K562 (cell line): ENCODE measurements around the gene RSKR.

DNA sequence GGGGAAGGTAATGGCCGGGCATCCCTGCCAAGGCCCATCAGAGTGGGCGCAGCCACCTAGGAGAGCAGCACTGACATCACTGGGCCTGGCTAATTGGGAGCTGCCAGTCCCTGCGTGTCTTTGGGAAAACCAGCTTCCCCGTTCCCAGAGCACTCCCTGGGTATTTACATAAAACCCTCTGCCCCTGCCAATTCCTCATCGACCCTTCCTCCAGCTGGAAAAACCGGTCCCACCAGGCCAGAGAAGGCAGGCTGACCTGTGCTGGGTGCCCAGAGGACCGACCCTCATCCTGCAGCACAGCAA is 8.3 kb upstream of the FOXN1 start:
- RAMPAGE, long total RNA: no peak
- RRBS: no CpG with 5 or more reads among the region's 7 CpGs
PRO-cap:
- standard: no peak
- CoPRO, capped RNA only, 2 experiments: no peak in any of the 2 experiments
- CoPRO, capped and uncapped RNA, 2 experiments: no peak in any of the 2 experiments
- CoPRO, uncapped RNA only, 2 experiments: no peak in any of the 2 experiments
CAGE:
- cytosol, long polyA plus RNA: no peak
- long polyA plus RNA: no peak
- nucleolus, long total RNA: no peak
- nucleus, long polyA plus RNA: no peak

GRCh38 chr17:28532887-28533752 is 19.3 kb downstream of the UNC119 start:
- RAMPAGE, long total RNA: no peak
- RRBS: no CpG with 5 or more reads among the region's 18 CpGs
PRO-cap:
- standard: no peak
- CoPRO, capped RNA only, 2 experiments: no peak in any of the 2 experiments
- CoPRO, capped and uncapped RNA, 2 experiments: no peak in any of the 2 experiments
- CoPRO, uncapped RNA only, 2 experiments: no peak in any of the 2 experiments
CAGE:
- cytosol, long polyA plus RNA: no peak
- long polyA plus RNA: no peak
- nucleolus, long total RNA: no peak
- nucleus, long polyA plus RNA: no peak

- RAMPAGE, long total RNA: no peak
- RRBS: 2% methylated on average over 12 of the region's 53 CpGs
PRO-cap:
- standard: bidirectional peak, plus-strand start at chr17:28599760, minus-strand start at chr17:28599752; bidirectional peak, plus-strand start at chr17:28599987, minus-strand start at chr17:28599931
- CoPRO, capped RNA only, 2 experiments: peak in 2 of 2 experiments; most common plus-strand start chr17:28599736 (in 1); most common minus-strand start chr17:28599584 (in 2)
- CoPRO, capped and uncapped RNA, 2 experiments: no peak in any of the 2 experiments
- CoPRO, uncapped RNA only, 2 experiments: peak in 2 of 2 experiments; most common plus-strand start chr17:28600022 (in 2); most common minus-strand start chr17:28599626 (in 1)
CAGE:
- cytosol, long polyA plus RNA: no peak
- long polyA plus RNA: no peak
- nucleolus, long total RNA: no peak
- nucleus, long polyA plus RNA: no peak
Observed at GRCh38 chr17:28599335-28600413, 849 bp upstream of the SPAG5 start.

DNA sequence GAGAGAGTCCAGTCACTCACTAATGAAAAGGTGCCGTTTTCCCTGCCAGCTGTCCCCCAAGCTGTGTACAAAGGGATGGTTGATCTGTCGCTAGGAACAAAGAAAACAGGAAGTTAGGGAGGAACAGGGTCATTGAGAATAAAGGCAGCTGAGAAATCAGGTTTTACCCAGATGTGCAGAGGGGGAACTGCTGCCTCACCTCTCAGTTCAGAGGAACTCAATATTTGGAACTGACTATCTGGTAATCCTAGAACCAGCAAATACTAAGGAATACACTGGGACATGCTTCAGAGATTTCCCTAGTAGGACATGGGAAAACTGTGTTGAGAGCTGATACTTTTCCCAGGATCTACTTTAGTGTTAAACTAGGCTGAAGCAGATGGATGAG is 1.4 kb downstream of the RSKR start:
- RAMPAGE, long total RNA: no peak
- RRBS: no CpG with 5 or more reads among the region's 2 CpGs
PRO-cap:
- standard: no peak
- CoPRO, capped RNA only, 2 experiments: no peak in any of the 2 experiments
- CoPRO, capped and uncapped RNA, 2 experiments: no peak in any of the 2 experiments
- CoPRO, uncapped RNA only, 2 experiments: peak in 1 of 2 experiments; most common plus-strand start position 325 of the sequence (in 1); most common minus-strand start position 222 of the sequence (in 1)
CAGE:
- cytosol, long polyA plus RNA: no peak
- long polyA plus RNA: no peak
- nucleolus, long total RNA: no peak
- nucleus, long polyA plus RNA: no peak

DNA sequence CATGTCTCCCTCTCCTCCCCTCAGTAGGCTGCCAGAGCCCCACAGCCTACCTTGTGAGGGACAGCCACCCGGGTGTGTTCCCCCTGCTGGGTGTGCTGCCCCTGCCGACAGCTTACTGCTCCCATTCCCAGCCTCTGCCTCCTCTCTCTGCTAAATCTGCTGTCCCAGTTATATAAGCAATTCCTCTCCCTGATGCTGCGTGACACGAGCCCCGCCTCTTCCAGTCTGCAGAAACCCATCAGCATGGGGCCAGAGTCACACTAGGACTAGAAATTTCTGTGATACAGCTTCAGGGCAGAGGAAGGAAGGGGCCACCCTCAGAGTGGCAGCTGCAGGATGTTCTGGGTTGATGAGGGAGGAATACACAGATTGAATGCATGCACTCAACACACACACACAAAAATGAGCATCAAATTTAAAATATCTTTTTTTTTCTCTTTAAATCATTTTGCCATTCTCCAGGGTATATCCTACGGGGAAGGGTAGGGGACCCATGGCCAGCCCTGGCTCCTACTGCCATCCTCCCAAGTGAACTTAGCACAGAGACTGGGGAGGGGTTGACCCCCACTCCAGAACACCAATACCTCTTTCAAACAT is at the start of gene RSKR:
RSKR (minus strand) TSS at position 149 of the 597 bp plus-strand sequence.
- RAMPAGE, long total RNA: no peak
- RRBS: no CpG with 5 or more reads among the region's 6 CpGs
PRO-cap:
- standard: no peak
- CoPRO, capped RNA only, 2 experiments: no peak in any of the 2 experiments
- CoPRO, capped and uncapped RNA, 2 experiments: no peak in any of the 2 experiments
- CoPRO, uncapped RNA only, 2 experiments: no peak in any of the 2 experiments
CAGE:
- cytosol, long polyA plus RNA: no peak
- long polyA plus RNA: no peak
- nucleolus, long total RNA: no peak
- nucleus, long polyA plus RNA: no peak

GRCh38 chr17:28641801-28642501 is 3.0 kb downstream of the BLTP2 start:
- RAMPAGE, long total RNA: no peak
- RRBS: no CpG with 5 or more reads among the region's 7 CpGs
PRO-cap:
- standard: no peak
- CoPRO, capped RNA only, 2 experiments: no peak in any of the 2 experiments
- CoPRO, capped and uncapped RNA, 2 experiments: no peak in any of the 2 experiments
- CoPRO, uncapped RNA only, 2 experiments: peak in 1 of 2 experiments; most common minus-strand start chr17:28642297 (in 1)
CAGE:
- cytosol, long polyA plus RNA: no peak
- long polyA plus RNA: no peak
- nucleolus, long total RNA: no peak
- nucleus, long polyA plus RNA: no peak

GRCh38 chr17:28684134-28685118 is 22.4 kb downstream of the SUPT6H start:
- RAMPAGE, long total RNA: no peak
- RRBS: no CpG with 5 or more reads among the region's 18 CpGs
PRO-cap:
- standard: no peak
- CoPRO, capped RNA only, 2 experiments: no peak in any of the 2 experiments
- CoPRO, capped and uncapped RNA, 2 experiments: no peak in any of the 2 experiments
- CoPRO, uncapped RNA only, 2 experiments: peak in 2 of 2 experiments; most common plus-strand start chr17:28684381 (in 1)
CAGE:
- cytosol, long polyA plus RNA: no peak
- long polyA plus RNA: no peak
- nucleolus, long total RNA: no peak
- nucleus, long polyA plus RNA: no peak

- RAMPAGE, long total RNA: no peak
- RRBS: no CpG with 5 or more reads among the region's 10 CpGs
PRO-cap:
- standard: no peak
- CoPRO, capped RNA only, 2 experiments: no peak in any of the 2 experiments
- CoPRO, capped and uncapped RNA, 2 experiments: no peak in any of the 2 experiments
- CoPRO, uncapped RNA only, 2 experiments: no peak in any of the 2 experiments
CAGE:
- cytosol, long polyA plus RNA: no peak
- long polyA plus RNA: no peak
- nucleolus, long total RNA: no peak
- nucleus, long polyA plus RNA: no peak
Observed at GRCh38 chr17:28718933-28719214, 911 bp upstream of the RPL23A start.

DNA sequence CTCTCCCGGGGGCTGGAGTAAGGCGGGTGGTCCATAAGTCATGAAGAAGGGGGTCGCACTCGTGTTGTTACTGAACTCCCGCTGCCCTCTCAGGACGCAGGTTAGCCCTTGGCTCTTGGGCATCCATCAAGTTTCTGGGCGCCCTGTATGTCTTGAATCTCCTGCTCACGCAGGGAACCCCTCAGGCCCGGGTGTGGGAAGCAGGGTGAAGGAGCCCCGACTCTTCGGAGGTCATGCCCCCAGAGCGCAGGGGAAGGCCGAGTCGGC is 980 bp downstream of the TRAF4 start:
- RAMPAGE, long total RNA: no peak
- RRBS: 4% methylated on average over 1 of the region's 14 CpGs
PRO-cap:
- standard: no peak
- CoPRO, capped RNA only, 2 experiments: no peak in any of the 2 experiments
- CoPRO, capped and uncapped RNA, 2 experiments: no peak in any of the 2 experiments
- CoPRO, uncapped RNA only, 2 experiments: no peak in any of the 2 experiments
CAGE:
- cytosol, long polyA plus RNA: no peak
- long polyA plus RNA: no peak
- nucleolus, long total RNA: no peak
- nucleus, long polyA plus RNA: no peak

DNA sequence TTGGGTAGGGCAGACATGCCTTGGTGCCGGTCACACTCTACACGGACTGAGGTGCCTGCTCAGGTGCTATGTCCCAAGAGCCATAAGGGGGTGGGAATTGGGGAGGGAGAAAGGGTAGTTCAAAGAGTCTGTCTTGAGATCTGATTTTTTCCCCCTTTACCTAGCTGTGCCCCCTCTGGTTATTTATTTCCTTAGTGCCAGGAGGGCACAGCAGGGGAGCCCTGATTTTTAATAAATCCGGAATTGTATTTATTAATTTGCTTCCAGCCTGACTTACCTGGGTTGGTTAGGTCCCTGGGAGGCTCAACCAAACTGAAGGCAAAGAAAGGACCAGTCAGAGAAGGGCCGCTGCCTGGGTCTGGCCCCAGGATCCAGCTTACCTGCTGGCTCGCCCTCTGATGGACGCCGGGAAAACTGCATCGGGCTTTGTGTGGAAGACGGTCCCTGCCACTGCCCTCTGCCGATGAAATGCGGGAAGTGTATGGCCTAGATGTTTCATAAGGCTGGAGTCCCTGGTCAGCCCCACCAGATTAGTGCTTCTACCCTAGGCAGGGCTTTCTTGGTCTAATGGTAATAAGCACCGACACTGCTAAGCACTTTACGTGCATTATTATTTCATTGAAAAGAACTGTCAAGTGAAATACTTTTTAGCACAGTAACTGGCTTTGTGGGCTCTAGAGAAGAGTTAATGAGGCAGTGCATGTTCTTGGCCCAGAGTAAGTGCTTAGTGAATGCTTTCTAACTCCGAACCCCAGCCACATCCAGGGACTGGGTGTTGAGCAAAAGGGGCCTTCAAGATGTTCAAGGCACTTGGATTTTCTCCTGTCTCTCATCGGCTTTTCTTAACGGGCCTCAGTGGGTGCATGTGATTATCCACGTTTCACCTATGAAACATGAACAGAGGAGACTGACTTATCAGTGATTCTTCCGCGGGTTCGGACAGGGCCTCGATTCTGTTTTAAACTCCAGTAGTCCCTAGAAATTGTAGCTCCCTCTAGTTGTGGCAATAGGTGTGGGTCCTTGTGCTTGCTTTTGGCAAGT is 6.3 kb downstream of the TRAF4 start:
- RAMPAGE, long total RNA: no peak
- RRBS: no CpG with 5 or more reads among the region's 21 CpGs
PRO-cap:
- standard: no peak
- CoPRO, capped RNA only, 2 experiments: no peak in any of the 2 experiments
- CoPRO, capped and uncapped RNA, 2 experiments: peak in 2 of 2 experiments; most common plus-strand start position 263 of the sequence (in 1); most common minus-strand start position 93 of the sequence (in 1)
- CoPRO, uncapped RNA only, 2 experiments: peak in 2 of 2 experiments; most common plus-strand start position 248 of the sequence (in 1); most common minus-strand start position 185 of the sequence (in 1)
CAGE:
- cytosol, long polyA plus RNA: no peak
- long polyA plus RNA: no peak
- nucleolus, long total RNA: no peak
- nucleus, long polyA plus RNA: no peak

DNA sequence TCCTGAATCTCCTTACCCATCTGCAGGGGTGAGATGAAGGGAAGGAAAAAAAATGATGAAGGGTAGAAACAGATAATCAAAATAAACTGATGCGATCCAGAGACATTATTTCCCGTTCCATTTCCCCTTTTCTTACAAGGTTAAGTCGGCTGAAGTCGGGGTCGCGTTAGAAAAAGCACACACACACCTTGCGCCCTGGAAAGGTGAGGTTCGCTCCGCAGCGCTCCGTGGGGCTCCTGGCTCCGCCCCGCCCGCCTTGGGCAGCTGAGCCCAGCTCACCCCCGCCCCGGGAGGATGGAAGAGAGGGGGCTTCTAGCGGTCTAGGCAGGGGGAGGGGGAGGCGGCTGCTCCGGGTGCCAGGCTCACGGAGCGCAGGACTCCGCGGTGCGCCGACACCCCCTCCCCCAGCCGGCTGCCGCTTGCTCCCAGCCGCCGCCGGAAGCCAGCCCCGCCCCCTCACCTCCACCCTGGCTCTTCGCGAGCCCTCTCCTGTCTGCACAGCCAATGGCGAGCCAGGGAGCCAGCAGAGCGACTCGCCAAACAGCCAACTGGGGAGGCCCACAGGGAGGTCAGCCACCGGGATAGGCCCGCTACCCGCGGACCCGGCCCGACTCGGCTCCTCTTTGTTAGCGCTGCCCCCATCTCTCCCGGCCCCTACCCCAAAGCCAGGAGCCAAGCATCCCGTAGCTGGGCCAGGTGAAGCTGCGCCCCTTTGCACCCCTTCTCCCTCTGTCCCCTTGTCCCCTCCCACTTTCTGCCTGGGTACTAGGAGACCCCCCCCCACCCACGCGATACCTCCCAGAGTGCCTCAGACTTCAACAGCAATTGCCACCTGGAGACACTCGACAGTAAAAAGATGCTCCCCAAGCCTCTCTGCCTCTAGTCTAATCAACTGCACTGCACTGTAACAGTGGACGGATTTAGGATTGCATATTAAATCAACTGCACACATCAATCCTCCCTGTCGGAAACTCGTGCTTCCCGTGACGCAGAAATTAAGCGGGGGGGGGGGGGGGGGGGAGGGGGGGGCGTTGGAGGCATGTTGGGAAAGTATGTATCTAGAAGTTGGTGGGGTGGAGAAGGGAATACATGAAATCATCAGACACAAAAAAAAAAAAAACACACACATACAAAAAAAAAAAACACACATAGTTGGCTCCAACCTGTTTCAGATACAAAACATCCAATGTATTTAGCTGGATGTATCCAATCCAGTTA is 30.2 kb downstream of the FAM222B start:
- RAMPAGE, long total RNA: no peak
- RRBS: 3% methylated on average over 11 of the region's 57 CpGs
PRO-cap:
- standard: bidirectional peak, plus-strand start at position 582 of the sequence, minus-strand start at position 414 of the sequence; bidirectional peak, plus-strand start at position 1,057 of the sequence, minus-strand start at position 972 of the sequence
- CoPRO, capped RNA only, 2 experiments: peak in 2 of 2 experiments; most common plus-strand start position 582 of the sequence (in 2); most common minus-strand start position 414 of the sequence (in 2)
- CoPRO, capped and uncapped RNA, 2 experiments: peak in 1 of 2 experiments; most common plus-strand start position 599 of the sequence (in 1); most common minus-strand start position 386 of the sequence (in 1)
- CoPRO, uncapped RNA only, 2 experiments: no peak in any of the 2 experiments
CAGE:
- cytosol, long polyA plus RNA: start-site peak on the minus strand centred at position 396 of the sequence, 109 bp wide, 16 and 17 reads in 2 replicates
- long polyA plus RNA: no peak
- nucleolus, long total RNA: no peak
- nucleus, long polyA plus RNA: start-site peak on the minus strand centred at position 904 of the sequence, 256 bp wide, 13 and 9 reads in 2 replicates

- RAMPAGE, long total RNA: no peak
- RRBS: no CpG with 5 or more reads among the region's 11 CpGs
PRO-cap:
- standard: bidirectional peak, plus-strand start at chr17:28865612, minus-strand start at chr17:28865276; unidirectional peak, plus-strand start at chr17:28865764; bidirectional peak, plus-strand start at chr17:28866055, minus-strand start at chr17:28866049
- CoPRO, capped RNA only, 2 experiments: peak in 2 of 2 experiments; most common plus-strand start chr17:28865519 (in 1); most common minus-strand start chr17:28865276 (in 1)
- CoPRO, capped and uncapped RNA, 2 experiments: no peak in any of the 2 experiments
- CoPRO, uncapped RNA only, 2 experiments: peak in 1 of 2 experiments; most common plus-strand start chr17:28865728 (in 1); most common minus-strand start chr17:28865428 (in 1)
CAGE:
- cytosol, long polyA plus RNA: no peak
- long polyA plus RNA: no peak
- nucleolus, long total RNA: no peak
- nucleus, long polyA plus RNA: no peak
Observed at GRCh38 chr17:28865149-28866309, 10.7 kb downstream of the ERAL1 start.

- RAMPAGE, long total RNA: no peak
- RRBS: no CpG with 5 or more reads among the region's 5 CpGs
PRO-cap:
- standard: no peak
- CoPRO, capped RNA only, 2 experiments: peak in 1 of 2 experiments; most common plus-strand start chr17:28902082 (in 1)
- CoPRO, capped and uncapped RNA, 2 experiments: no peak in any of the 2 experiments
- CoPRO, uncapped RNA only, 2 experiments: no peak in any of the 2 experiments
CAGE:
- cytosol, long polyA plus RNA: no peak
- long polyA plus RNA: no peak
- nucleolus, long total RNA: no peak
- nucleus, long polyA plus RNA: no peak
Observed at GRCh38 chr17:28901816-28902239, 1.1 kb downstream of the DHRS13 start.

DNA sequence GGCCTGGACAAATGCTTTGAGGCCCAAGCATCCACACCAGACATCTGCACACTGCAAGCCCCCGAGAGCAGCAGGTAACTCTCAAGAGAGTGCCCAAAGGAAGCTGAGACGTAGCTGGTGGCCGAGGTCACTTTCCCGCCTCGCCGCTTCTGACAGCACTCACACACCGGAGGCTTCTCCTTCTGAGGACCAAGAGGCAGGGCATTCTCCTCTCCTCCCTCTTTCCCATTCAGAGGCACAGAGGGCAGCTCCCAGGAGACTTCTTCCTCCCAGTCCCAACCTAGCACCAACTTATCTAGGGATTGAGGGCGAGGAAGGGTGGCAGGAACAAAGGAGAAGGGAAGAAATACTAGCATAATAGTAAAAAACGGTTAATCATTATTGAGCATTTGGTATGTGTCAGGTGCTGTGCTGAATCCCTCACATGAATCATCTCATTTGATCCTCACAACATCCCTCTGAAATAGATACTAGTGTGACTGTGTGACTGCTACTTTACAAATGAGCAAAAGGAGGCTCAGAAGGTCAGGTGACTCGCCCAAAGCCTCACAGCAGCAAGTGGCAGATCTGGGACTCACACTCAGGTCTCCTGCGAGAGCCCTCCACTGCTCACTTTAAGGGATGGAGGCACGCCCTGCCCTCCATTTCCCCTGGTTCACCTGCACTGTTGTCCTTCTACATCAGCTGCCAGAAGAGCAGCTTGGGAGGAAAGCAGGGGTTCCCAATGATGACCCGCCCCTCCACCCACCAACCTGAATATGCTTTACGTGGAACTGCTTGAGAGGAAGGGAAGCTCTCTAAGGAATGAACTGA is 41.8 kb downstream of the MYO18A start:
- RAMPAGE, long total RNA: no peak
- RRBS: no CpG with 5 or more reads among the region's 14 CpGs
PRO-cap:
- standard: no peak
- CoPRO, capped RNA only, 2 experiments: no peak in any of the 2 experiments
- CoPRO, capped and uncapped RNA, 2 experiments: no peak in any of the 2 experiments
- CoPRO, uncapped RNA only, 2 experiments: no peak in any of the 2 experiments
CAGE:
- cytosol, long polyA plus RNA: no peak
- long polyA plus RNA: no peak
- nucleolus, long total RNA: no peak
- nucleus, long polyA plus RNA: no peak

- RAMPAGE, long total RNA: no peak
- RRBS: no CpG with 5 or more reads among the region's 5 CpGs
PRO-cap:
- standard: no peak
- CoPRO, capped RNA only, 2 experiments: no peak in any of the 2 experiments
- CoPRO, capped and uncapped RNA, 2 experiments: no peak in any of the 2 experiments
- CoPRO, uncapped RNA only, 2 experiments: no peak in any of the 2 experiments
CAGE:
- cytosol, long polyA plus RNA: no peak
- long polyA plus RNA: no peak
- nucleolus, long total RNA: no peak
- nucleus, long polyA plus RNA: no peak
Observed at GRCh38 chr17:29139834-29140264, 40.3 kb downstream of the MYO18A start.

- RAMPAGE, long total RNA: no peak
- RRBS: 7% methylated on average over 4 of the region's 11 CpGs
PRO-cap:
- standard: bidirectional peak, plus-strand start at chr17:29140510, minus-strand start at chr17:29140389
- CoPRO, capped RNA only, 2 experiments: peak in 2 of 2 experiments; most common plus-strand start chr17:29140491 (in 1); most common minus-strand start chr17:29140389 (in 2)
- CoPRO, capped and uncapped RNA, 2 experiments: peak in 1 of 2 experiments; most common plus-strand start chr17:29140457 (in 1); most common minus-strand start chr17:29140389 (in 1)
- CoPRO, uncapped RNA only, 2 experiments: no peak in any of the 2 experiments
CAGE:
- cytosol, long polyA plus RNA: no peak
- long polyA plus RNA: no peak
- nucleolus, long total RNA: no peak
- nucleus, long polyA plus RNA: no peak
Observed at GRCh38 chr17:29140265-29140631, 40.0 kb downstream of the MYO18A start.

GRCh38 chr17:29148197-29149498 is 31.6 kb downstream of the MYO18A start:
- RAMPAGE, long total RNA: no peak
- RRBS: no CpG with 5 or more reads among the region's 41 CpGs
PRO-cap:
- standard: bidirectional peak, plus-strand start at chr17:29149133, minus-strand start at chr17:29148877
- CoPRO, capped RNA only, 2 experiments: peak in 2 of 2 experiments; most common plus-strand start chr17:29149136 (in 2); most common minus-strand start chr17:29148913 (in 1)
- CoPRO, capped and uncapped RNA, 2 experiments: no peak in any of the 2 experiments
- CoPRO, uncapped RNA only, 2 experiments: peak in 1 of 2 experiments; most common plus-strand start chr17:29149316 (in 1); most common minus-strand start chr17:29149295 (in 1)
CAGE:
- cytosol, long polyA plus RNA: no peak
- long polyA plus RNA: no peak
- nucleolus, long total RNA: no peak
- nucleus, long polyA plus RNA: no peak